ENCODE data around the gene TLE7.

- PRO-cap, result no peak
Observed at GRCh38 chr16:70158203-70158959, 15.2 kb upstream of the CLEC18C start.

GRCh38 chr16:70251033-70251835, 506 bp downstream of the EXOSC6 start:
- PRO-cap, result bidirectional peak, plus-strand start at chr16:70251248, minus-strand start at chr16:70251068; bidirectional peak, plus-strand start at chr16:70251690, minus-strand start at chr16:70251692

DNA sequence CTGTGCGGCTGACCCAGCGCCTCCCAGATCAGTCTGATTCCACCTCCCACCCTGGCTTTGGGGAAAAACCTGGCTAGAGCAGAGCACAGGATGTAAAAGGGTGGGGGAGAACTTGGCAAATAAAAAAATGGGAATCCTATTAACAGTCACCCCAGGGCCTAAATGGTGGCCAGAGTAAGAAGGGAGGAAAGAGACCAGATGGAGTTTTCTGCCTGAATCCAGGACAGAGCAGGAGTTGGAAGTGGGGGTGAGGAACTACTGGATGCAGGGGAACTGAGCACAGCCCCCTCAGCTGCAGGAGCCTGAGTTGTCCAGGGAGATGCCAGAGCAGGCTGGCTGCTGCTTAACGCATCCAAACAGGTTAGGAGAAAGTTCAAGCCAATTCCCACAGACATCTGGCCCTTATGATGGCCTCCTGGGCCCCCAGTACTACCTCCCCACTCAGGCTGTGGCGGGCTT, 10.1 kb downstream of the ST3GAL2 start:
- PRO-cap, result no peak

DNA sequence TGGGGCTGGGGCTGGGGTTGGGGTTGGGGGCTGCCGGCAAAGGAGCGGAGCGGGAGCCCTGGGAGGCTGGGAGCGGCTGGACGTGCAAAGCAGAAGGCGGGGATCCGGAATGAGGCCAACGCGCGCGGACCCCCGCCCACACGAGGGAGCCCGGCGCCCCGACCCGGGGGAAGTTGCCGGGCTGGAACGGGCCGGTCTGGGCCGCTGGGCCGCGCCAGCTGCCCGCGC, 334 bp downstream of the ST3GAL2 start:
- PRO-cap, result bidirectional peak, plus-strand start at position 92 of the sequence, minus-strand start at position 111 of the sequence

DNA sequence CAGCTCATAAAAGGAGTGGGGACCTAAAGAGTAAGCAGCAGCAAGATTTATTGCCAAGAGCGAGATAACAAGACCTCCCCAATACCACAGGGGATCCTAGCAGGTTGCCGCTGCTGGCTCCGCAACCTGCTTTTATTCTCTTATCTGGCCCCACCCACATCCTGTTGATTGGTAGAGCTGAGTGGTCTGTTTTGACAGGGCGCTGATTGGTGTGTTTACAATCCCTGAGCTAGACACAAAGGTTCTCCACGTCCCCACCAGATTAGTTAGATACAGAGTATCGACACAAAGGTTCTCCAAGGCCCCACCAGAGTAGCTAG, 4.2 kb upstream of the FCSK start:
- PRO-cap, result bidirectional peak, plus-strand start at position 265 of the sequence, minus-strand start at position 106 of the sequence

DNA sequence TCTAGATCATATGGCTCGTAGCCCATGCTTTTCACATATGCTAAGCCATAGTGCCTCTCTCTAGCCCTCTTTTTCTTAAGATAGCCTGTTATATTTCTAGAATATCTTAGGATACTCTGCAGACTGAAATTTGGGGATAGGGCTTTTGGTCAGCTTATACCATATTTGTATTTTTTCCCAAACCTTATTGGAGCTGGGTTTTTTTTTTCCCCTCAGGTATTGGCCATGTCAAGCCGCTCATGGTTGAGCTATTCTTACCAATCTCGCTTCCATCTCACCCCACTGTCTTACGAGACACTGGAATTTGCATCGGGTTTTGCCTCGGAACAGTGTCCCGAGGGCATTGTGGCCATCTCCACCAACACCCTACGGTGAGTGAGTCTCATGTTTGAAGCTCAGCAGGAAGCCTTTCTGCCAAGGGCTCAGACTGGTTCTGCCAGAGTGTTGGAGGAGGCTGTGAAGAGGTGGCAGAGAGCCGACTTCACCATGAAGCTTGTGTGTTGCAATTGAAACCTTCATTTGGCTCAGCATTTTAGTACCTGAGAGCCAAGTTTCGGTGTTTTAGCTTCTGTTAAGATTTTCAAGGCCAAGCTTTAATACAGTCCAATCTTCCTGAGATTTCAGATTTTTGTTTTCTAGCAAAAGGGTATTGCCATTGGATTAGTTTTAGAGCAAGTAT, 37.9 kb downstream of the SF3B3 start:
- PRO-cap, result no peak

DNA sequence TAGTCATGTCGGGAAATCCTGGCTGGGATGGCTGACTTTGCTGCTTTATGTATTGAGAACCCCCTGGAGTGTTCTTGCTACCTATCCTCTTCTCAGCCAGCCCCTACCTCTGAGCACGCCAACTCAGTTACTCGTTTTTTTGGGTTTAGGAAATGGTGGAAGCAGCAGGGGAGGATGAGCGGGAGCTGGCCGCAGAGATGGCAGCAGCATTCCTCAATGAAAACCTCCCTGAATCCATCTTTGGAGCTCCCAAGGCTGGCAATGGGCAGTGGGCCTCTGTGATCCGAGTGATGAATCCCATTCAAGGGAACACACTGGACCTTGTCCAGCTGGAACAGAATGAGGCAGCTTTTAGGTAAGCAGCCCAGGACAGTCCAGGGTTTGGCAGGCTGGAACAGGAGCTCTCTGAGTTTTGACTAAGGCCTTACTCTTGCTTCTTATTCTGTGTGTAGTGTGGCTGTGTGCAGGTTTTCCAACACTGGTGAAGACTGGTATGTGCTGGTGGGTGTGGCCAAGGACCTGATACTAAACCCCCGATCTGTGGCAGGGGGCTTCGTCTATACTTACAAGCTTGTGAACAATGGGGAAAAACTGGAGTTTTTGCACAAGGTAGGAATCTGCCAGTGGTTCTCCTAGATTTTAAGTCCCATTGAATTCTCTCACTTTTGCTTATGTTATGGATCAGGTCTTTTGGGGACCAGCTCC, 41.5 kb downstream of the SF3B3 start:
- PRO-cap, result no peak

DNA sequence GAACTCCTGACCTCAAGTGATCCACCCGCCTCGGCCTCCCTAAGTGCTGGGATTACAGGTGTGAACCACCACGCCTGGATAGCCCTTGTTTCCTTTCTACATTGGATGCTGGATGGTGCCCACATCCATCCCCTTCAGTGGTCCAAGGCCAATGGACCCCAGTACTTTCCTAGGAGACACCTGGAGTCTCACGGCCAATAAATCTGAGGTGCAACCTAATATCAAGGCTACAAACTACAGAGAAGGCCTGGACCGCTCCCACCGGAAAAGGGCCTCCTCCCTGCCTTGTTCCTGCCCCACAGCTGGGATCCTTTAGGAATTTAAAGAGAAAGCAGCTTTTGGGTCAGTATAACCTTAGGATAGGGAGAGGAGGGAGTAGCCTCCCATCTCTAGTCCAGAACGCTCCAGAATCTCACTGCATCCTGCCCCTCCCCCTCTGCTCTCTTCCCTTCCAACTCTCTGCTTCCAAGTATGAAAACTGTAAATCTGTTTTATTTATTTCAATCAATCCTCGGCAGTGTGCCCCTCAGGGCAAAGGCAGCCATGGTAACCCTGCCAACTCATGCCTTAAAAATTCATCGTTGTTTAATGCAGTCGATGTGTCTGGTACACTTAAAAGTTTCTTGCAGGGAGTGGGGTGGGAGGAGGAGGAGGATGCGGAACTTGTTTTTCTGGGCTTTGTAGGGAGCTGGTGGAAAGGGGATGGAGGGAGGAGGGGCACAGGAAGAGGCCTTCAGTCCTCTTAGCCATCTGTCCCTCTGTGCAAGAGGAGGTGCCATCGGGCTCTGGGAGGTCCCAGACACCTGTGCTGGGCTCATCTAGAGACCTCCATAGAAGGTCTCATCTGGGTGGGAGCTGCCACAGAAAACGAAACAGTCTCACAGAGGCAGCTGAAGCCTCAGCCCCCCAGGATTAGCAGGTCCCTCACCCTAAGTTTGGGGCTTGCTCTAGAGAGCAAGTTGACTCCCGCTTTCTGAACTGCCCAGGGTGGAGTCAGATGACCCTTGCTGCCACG, 21.2 kb upstream of the MTSS2 start:
- PRO-cap, result no peak

DNA sequence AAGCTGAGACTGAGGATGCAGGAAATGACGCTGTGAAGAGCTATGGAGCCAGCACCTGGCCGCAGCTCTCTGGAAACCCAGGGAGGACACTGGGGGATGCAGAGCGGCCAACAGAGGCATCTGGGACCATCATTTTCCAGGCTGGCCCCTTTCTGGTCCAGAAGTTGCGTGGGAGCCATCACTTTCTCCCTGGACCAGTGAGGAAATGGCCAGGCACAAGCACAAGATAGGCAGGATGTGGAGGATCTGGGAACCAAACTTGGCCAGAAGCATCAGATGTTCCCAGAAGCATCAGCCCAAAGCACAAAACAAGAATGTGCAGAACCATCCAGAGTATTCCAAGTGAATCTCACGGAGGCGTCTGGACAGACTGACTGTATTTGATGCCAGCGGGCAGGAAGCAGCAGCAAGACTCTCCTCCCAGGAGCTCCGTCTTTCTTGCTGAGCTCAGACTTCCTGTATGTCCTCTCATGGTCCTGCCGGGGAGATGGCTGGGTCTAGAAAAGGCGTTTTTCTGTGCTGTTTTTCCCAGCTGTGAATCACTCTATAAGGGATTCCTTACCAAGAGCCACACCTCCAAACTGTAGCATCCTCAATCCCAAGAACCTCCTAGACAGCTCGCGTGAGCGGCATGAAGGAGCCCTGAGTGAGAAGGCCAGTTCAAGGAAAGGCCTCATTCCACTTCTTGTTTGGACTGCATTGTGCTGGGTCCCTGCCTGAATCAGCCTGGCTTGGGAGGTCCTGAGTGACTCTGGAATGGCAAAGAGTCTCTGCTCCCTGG, 49.4 kb upstream of the MTSS2 start:
- PRO-cap, result no peak

DNA sequence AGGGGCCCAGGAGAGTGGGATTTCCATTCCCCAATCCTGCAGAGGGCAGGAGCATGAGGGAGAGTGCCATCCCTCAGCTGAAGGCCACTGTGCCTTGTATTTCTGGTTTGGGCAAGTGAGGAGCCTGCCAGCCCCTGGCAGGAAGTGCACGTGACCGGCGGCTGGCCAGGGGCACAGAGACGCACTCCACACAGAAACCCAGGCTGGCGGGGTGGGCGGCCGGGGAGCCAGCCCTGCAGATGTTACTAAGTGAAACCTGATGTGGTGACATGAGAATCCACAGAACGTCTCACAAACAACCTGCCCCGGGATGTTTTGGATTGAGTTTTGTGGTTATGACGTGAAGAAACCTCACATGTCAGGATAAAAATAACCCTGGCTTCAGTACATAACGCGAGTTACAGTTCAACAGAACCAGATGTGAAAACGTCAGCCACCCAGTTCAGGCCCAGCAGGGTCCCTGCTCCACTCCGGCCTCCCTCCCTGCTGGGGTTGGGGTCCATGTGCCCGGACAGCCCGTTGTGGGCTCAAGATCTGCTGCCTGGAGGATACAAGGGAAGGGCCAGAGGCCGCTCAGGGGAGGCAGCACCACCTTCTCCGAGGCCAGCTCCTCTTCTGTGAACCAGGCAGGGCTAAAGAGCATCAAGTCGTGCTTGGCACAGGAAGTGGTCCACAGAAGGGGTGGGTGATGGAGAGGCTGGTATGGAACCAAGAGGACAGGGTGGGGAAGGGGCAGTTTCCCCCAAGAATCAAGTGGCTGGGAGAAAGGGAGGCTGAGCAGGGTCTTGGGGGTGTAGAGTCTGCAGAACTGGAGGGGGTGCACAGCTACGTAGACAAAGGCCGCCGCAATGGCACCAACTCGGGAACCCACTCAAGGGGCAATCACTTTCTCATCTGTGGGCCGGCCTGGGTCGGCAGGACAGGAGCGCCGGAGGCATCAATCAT, 51.9 kb upstream of the MTSS2 start:
- PRO-cap, result no peak

GRCh38 chr16:71288162-71288558, 1.0 kb downstream of the CMTR2 start:
- PRO-cap, result no peak

DNA sequence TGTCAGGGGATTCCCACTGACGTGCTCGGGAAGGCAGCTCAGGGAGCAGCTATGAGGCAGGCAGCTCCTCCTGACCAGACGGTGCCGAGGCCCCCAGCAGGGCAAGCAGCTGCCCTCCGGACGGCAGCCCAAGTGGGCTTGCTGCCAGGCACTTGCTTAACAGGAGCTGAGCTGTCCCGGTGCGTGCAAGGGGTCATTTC, 9.8 kb upstream of the CALB2 start:
- PRO-cap, result no peak

DNA sequence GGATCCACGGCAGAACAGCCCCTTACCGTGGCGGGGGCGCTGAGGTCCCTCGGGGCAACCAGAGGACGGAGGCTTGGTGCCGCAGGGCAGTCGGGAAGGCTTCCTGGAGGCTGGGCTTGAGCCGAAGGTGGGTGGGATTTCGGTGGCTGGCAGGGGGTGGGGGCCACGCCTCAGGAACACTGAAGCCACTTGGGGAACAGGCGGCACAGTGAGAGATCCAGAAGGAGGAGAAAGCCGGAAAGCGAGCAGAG, at the start of gene TLE7:
Gene TLE7, minus strand, starts transcription at position 112 of the 251 bp plus-strand sequence.
- PRO-cap, result no peak

DNA sequence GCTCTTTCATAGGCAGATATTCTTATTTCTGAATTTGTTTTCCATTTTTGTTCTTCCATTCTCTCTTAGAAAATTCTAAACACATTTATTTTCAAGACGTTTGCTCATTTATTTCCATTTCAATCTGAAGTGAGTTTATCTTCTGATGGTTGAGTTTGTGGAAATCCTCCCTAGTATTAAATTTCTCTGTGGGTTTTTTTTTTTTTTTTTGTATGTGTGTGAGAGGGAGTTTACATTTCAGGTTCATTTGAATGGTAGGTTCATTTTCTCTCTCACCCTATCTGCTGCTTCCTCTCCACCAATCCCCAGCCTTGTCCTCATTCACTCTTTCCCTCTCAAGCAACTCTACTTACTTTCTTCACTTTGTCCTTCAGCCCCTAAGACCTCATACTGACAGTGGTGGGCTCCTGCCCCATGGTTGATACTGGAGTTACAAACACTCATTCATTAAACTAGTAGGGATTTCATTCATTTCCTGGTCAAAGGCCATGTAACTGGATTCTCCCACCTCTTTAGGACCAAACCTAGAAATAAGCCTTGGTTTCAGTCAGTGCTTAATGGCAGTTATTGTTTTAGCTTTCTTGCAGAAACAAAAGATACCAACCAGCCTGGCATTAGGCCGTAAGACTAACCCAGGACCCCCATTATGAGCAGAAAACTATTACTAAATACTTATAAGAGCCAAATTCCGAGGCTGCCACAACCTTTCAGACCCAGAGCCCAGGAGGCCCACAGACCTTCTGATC, 35.9 kb downstream of the PHLPP2 start:
- PRO-cap, result no peak

GRCh38 chr16:71749958-71750661, 25.6 kb upstream of the PHLPP2 start:
- PRO-cap, result no peak

DNA sequence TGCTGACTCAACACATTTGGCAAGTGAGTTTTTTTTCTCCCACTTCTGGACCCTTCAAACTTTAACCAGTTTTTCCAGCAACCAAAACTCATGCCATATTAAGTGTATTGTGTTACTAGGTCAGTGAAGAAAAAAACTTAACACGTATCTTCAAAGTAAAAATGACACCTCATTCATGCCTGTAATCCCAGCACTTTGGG, 5.2 kb downstream of the AP1G1 start:
- PRO-cap, result no peak

GRCh38 chr16:71807918-71808579, 585 bp downstream of the AP1G1 start:
- PRO-cap, result bidirectional peak, plus-strand start at chr16:71808460, minus-strand start at chr16:71808227

- PRO-cap, result no peak
Observed at GRCh38 chr16:71853277-71854021, 7.7 kb downstream of the ATXN1L start.

DNA sequence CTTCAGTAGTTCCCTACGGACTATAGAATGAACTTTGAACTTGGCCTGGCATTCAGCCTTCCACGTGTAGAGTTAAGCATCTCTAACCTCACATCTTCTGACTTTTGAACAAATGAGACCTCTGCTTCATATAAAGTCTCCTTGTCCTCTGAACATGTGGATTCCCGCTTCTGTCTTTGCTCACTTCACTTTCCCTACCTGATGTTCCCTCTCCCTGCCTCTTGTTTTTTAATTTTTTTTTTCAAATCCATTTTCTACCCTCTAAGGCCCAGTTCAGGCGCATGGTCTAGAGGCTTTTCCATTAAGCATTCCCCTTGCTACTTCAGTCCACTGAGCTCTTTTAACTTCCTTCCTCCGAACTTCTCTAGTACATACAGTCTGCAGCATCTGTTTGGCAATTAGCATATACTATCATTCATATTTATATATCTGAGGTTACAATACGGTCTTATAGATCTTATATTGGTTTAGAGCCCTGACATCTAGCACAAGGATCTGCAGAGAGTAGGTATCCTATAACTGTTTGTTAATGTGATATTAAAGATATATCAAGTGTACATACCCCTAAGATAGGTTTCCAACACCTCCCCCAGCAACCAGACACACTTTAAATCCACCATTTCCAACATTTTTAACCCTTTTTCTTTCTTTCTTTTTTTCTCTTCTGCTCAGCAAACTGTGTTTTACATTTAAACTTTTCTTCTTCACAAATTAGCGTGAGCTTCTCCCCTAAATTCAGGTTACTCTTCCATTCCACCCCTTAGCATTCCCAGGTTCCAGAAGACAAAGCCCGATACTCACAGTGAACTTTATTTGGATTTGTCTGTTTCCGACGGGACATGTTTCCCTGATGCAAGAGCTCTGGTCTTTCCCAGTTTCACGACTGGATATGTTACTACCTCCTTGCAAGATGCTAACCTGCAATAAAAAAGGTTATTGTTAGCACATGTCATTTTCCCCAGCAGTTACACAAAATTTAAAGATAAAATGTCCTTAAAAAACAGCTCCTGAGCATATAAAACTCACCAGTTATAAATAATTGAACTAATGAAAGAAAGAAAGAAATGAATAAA, 4.5 kb downstream of the ZNF821 start:
- PRO-cap, result no peak

GRCh38 chr16:71882775-71883142, 1.2 kb downstream of the ZNF821 start:
- PRO-cap, result no peak

Data from H9 (cell line).